Pericardium fibroblast (primary cell): ENCODE measurements around the gene RBM7.

DNA sequence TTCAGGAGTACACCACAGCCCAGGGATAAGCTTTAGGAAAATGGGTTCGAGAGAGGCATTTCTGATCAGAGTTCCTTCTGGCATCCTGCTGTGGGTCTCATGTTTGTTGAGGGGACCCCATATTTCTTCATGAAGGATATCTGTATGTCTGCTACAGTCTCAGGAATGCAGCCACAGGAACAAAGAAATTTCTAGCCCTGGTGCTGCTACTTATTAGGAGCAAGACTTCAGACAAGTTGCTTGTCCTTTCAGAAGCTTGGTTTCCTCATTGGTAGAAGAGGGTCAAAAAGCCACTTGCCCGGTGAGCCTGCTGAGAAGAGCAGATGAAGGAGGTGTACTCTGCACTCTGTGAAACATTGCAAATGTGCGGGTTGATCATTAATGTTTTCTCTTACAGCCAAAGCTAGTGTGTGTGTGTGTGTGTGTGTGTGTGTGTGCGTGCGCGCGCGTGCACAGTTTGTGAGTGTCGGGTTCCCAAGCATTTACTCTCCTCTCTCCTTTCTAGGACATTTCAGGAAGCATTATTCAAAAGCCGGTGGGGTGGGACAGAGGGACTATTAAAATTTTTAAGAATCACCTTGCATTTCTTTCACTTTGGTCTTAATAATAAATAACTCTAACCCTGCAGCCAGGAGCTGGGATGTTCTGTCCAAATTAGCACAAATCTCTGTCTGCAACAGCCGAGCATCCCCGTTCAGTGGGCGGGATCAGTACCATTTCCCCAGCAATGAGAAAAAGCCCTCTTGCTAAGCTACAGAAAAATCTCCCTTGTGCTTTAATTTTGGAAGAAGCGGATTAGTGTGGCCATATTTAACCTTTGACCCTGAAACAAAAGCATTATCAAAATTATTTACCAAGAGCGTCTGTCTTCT, 86.2 kb upstream of the NNMT start:
- RAMPAGE, long total RNA: no peak

DNA sequence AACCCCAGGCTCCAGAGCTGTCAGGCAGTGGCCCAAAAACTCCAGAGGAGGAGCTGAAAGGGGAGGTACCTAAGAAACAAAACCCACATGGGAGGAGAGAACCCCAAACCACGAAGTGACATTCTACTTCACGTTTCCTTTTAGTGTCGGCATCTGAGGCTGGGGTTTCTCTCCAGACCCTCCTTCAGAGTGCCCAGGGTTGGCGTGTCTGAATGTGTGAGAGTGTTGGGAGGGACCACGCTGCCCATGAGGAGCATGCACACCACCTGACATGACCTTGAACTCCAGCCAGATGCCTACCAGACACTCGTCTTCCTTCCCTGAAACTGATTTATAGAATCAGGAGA, 69.8 kb upstream of the NNMT start:
- RAMPAGE, long total RNA: no peak

- RAMPAGE, long total RNA: no peak
Measured at GRCh38 chr11:114250168-114250621, 46.0 kb upstream of the NNMT start.

GRCh38 chr11:114265169-114265947, 30.8 kb upstream of the NNMT start:
- RAMPAGE, long total RNA: no peak

- RAMPAGE, long total RNA: no peak
Measured at GRCh38 chr11:114291184-114292212, 4.7 kb upstream of the NNMT start.

DNA sequence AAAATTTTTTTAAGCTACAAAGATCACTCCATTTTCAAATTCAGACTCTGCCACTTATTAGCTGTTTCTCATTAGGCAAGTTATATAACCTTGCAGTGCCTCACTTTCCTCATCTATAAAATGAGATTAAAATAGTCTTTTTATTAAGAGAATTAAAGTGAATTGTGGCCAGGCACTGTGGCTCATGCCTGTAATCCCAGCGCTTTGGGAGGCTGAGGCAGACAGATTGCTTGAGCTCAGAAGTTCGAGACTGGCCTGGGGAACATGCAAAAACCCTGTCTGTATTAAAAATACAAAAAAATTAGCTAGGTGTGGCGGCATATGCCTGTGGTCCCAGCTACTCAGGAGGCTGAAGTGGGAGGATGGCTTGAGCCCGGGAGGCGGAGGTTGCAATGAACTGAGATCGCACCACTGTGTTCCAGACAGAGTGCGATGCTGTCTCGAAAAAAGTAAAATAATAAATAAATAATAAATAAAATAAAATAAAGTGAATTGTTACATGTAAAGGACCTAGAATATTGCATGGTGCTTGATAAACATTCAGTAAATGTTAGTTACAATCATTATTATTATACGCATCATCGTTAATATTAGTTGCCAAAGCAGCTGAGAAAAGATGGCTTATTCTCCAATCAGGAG, 17.0 kb downstream of the NNMT start:
- RAMPAGE, long total RNA: no peak

GRCh38 chr11:114400275-114401214, at the start of gene RBM7:
TSS of gene RBM7 (plus strand) at chr11:114400666.
- RAMPAGE, long total RNA: start-site peak on the minus strand at chr11:114400458-114400515, 97 and 31 reads in 2 replicates; start-site peak on the plus strand at chr11:114400609-114400747, 877 and 704 reads in 2 replicates

DNA sequence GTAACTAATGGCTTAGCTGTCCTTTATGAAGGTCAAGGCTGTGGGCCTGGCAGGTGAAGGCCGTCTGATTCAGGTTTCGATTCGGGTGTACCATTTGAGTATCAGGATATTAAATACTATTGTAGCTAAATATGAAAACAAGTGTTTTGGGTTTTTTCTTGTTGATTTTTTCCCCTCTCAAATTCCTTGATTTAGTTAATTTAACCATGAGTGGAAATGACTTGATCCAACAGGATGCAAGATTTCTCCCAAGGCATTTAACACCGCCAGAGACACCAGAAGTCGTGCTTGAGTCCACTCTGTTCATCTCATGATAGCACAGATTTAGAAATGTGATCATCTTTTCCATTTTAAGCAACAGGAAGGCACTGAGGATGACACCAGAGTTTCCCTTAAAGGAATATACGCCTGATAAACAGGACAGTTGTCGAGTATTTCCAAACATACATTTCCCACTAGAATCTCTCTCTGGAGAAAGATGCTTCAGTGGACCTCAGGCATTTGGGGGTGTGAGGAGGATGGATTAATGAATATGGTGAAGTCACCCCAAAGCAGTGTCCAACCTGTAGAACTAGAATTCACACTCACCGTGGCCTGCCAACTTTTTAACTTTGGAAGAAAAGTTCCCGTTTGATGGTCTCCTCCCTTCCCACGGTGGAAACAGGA, 318.7 kb downstream of the CADM1 start:
- RAMPAGE, long total RNA: no peak

GRCh38 chr11:115422778-115423138, 81.5 kb downstream of the CADM1 start:
- RAMPAGE, long total RNA: no peak

GRCh38 chr11:115523934-115524333, 19.7 kb upstream of the CADM1 start:
- RAMPAGE, long total RNA: no peak

GRCh38 chr11:115759595-115760901, 255.8 kb upstream of the CADM1 start:
- RAMPAGE, long total RNA: no peak

DNA sequence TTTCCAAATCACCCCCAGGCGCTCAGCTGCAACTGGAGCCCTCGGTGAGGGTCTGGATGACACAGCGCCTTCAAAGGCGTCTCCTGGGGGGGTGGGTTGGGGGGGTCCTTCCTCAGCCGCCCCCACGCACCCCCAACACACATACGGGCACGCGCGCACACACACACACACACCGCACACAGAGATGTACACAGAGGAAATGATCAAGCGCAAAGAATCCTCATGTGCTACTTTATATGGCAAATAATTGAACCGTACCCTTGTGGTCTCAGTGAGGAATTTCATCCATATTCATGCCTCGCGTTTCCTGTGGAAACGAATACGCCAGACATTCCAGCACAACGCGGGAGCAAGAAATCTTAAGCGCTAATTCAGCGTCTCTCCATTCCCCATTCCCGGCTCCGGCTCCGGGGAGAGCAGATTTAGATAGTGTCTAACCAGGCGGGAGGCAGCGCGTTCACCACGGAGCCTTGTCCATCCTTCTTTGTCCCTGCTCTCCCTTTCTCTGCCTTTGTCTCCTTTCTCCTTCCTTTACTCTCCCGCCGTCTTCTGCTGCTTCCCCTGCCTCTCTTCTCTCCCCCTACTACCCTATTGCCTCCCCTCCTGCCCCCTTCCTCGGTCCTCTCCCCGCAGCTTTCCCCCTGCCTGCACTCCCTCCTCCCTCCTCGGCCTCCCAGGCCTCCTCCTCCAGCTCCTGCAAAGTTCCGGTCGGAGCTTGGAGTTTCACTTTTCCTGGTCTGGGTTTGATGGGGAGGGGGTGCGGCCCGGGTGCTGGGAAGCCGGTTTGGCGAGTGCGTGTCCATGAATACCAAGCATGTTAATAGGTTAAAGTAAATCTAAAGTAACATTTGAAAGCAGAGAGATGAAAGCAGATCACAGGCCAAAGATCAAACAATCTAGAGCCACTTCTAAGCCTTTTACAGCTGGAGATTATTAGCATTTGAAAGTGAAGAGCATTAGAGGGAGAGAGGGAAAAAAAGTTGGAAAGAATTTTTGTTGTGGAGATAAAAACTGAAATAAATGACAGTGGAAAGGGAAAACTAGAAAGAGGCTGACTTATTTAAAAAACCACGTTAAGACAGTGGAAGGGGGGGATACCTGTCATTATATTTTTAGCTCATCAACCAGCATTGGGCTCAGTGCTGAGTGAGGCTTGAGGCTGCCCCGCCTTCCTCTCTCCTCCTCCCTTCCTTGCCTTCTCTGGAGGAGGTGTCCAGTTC, 579.2 kb downstream of the BUD13 start:
- RAMPAGE, long total RNA: no peak

DNA sequence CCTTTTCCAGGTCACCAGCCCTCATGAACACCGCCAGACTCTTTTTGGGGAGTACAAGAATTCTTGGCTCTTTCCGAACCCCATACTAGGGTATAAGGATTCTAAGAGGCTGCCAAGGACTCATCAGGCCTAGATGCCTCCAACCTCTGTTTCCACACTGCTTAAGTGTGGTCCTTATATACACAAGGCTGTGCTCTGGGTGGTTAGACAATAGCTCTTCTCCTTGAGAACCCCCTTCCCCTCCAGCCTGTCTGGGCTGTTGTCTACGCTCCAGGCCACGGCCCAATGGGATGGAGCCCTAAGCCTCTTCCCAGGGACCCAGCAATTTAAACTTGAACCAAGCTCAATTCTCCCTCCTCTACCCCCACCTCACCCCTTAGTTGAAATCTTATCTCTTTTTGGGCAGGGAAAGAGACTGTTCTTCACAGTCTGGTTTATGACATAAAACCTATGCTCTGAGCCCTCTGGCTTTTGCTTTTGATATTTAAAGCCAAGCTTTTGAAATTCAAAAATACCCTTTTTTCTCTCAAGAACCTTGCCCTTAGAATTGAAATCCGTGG, 327.3 kb downstream of the BUD13 start:
- RAMPAGE, long total RNA: no peak

GRCh38 chr11:116826021-116826569, 3.0 kb upstream of the APOA4 start:
- RAMPAGE, long total RNA: no peak

GRCh38 chr11:116833271-116833745, 3.6 kb downstream of the APOC3 start:
- RAMPAGE, long total RNA: no peak

GRCh38 chr11:116924728-116925597, 87.5 kb upstream of the APOA1 start:
- RAMPAGE, long total RNA: no peak

GRCh38 chr11:117185585-117186386, 7.2 kb downstream of the SIDT2 start:
- RAMPAGE, long total RNA: no peak

- RAMPAGE, long total RNA: no peak
Measured at GRCh38 chr11:117186387-117186798, 7.8 kb downstream of the SIDT2 start.

DNA sequence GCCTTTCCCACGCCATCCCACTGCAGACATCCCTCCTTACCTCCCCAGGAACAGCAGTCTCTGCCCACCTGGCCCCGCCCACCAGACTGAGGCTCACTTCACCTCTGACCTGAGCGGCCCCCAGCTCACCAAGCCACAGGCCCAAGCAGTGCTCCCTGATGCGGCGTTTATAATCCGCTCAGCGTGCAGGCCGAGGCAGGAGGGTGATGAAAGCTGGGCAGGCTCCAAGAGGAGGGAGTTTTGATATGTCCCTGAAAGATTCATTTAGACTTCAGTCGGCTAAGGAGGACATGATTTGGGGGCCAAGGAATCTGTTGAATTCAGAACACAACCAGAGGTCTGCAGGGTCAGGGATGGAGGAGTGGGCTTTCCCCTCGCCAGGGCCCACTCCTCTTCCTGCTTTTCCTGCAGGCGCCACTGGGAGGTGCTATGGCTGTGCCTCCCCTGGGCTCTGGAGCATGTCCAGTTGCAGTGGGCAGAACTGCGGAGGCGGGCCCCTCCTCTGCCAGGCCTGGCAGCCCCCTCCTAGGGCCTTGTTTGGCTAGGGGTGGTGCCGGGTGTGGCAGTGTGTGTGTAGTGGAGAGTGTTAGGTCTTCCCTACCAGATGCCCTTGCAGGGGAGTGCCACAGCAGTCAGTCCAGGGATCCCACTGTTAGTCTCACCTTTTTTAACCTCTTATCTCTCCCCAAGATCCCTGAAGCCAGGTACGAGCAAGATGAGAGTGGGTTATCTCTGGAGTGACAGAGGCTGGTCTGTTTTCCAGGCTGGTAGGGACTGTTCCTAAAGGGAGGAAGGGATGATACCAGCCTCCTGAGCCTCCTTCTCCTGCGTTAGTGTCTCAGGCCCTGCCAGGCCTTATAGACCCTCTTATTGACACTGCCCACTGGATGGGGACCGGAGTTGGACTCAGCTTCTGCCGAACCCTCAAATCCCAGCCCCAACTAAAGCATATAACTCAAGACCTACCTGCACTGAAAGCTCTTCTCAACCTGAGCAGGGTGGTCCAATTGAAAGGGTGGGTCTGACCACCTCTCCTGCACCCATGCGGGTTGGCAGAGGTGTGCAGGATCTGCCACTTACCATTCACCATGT, 1.2 kb upstream of the TAGLN start:
- RAMPAGE, long total RNA: no peak

DNA sequence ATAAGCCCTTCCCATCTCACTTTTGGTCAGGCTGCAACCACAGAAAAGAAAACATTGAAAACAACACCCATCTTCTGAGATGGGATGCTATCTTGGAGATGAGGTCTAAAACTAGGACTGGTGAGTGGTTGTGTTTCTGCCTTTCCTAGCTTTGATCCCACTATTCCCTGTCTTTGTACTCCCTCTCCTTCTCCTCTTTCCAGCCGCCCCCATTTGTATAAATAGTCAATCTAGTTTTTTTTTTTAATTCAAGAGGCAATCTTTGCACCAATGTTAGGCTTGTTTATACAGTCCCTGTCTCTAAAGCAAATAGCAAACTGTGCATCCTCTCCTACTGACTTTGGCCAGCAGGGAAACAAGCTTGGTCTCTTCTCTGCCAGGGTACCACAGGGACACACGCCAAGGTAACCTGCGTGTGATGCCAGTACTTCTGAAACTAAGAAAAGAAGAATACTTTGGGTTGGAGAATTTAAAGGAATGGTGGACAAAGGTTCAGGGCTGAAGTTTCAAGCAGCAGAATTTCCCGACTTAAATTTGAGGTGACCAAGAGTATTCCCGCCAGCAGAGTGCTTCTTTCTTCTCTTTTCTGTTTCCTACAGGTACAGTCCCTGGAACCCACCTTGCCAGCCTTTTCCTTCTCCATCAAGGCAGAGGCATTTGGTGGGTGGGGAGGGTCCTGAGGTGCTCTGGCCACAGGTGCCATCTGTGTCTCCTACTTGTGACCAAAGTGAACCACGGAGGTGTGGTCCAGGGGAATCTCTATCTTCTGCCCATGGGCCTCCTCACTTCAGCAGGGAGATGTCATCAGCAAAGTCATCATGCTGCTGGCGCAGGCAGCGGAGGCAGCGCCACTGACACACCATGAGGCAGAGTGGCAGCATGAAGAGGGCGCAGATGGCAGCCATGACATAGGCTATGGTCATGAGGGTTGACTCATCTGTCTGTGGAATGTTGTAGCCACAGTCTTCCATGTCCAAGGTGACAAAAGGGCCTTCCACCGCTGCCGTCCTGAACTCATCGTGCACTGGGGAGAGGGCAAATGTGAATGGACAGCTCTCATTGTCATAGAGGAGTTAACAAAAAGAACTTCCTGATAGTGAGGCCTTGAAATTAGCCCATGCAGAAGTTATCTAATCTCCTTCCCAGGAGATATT, 26.9 kb downstream of the BACE1 start:
- RAMPAGE, long total RNA: no peak